GM12878 (cell line): ENCODE data around the gene MLYCD.

GRCh38 chr16:81520225-81520592 lies 75.6 kb downstream of the CMIP start:
- RAMPAGE, long total RNA, result no peak
- RRBS, 2 experiments, result no CpG with 5 or more reads among the region's 2 CpGs
CAGE:
- cytosol, long polyA minus RNA, result no peak
- cytosol, long polyA plus RNA, result no peak
- long polyA plus RNA, result no peak
- nucleolus, long total RNA, result no peak
- nucleus, long polyA plus RNA, result no peak
- nucleus, long total RNA, result no peak

DNA sequence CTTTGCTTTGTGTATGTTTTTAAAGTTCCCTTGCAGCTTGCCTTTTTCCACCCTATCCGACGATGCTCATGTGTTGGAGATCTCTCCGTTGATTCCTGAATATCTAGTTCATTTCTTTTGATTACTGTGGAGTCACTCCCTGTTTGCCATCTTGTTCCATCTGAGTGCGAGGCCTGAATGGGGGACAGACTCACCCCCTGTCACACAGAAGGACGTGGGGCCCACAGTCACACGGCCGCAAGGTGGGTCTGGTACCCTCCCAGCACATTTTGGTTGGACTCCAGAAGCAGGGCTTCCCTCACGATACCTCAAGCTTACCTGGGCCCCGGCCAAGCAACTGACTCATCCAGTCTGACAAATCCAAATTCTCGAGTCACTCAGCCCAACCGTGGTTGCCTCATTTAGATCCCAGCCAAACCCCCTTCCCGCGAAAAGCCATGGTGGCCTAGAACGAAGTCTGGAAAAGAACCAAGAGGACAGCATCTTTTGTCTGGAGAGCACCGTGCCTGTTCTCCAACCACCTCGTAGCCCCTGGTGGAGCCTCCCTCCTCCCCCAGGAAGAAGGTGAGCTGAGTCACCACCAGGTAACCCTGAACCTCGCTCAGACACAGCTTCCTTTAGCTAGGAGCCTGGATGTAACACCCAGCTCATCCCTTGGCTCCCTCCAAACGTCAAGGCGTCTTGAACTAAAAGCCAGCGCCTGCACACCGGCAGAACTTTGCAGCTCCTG lies 78.8 kb downstream of the CMIP start:
- RAMPAGE, long total RNA, result no peak
- RRBS, 2 experiments, result no CpG with 5 or more reads among the region's 21 CpGs
CAGE:
- cytosol, long polyA minus RNA, result no peak
- cytosol, long polyA plus RNA, result no peak
- long polyA plus RNA, result no peak
- nucleolus, long total RNA, result no peak
- nucleus, long polyA plus RNA, result no peak
- nucleus, long total RNA, result no peak

GRCh38 chr16:81616299-81617263 lies 162.5 kb upstream of the PLCG2 start:
- RAMPAGE, long total RNA, result no peak
- RRBS, 2 experiments, result no CpG with 5 or more reads among the region's 25 CpGs
CAGE:
- cytosol, long polyA minus RNA, result no peak
- cytosol, long polyA plus RNA, result no peak
- long polyA plus RNA, result no peak
- nucleolus, long total RNA, result no peak
- nucleus, long polyA plus RNA, result no peak
- nucleus, long total RNA, result no peak

DNA sequence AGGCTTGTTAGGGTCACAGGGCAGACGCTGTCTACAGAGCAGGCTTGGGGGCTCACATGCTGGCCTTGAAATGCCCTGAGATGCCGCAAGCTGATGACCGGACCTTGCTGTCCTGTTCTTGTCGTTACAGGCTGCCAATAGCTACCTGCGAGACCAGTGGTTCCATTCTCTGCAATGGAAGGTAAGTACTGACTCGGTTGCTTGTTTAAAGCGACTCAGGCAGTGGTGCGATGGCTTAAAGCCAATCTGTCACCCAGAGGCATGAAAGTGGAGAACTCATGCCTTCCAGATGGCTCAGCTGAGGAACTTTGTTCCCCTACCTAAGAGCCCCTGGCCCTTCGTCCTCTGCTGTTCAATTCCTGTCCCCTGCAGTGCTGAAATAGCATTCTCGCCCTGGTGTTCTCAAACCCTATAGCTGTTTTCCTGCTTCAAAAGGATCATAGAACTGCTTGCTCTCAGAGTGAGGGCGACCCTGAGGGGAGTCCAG lies 158.3 kb upstream of the PLCG2 start:
- RAMPAGE, long total RNA, result no peak
- RRBS, 2 experiments, result no CpG with 5 or more reads among the region's 11 CpGs
CAGE:
- cytosol, long polyA minus RNA, result no peak
- cytosol, long polyA plus RNA, result no peak
- long polyA plus RNA, result no peak
- nucleolus, long total RNA, result no peak
- nucleus, long polyA plus RNA, result no peak
- nucleus, long total RNA, result no peak

GRCh38 chr16:81638423-81639033 lies 140.6 kb upstream of the PLCG2 start:
- RAMPAGE, long total RNA, result no peak
- RRBS, 2 experiments, result 91 to 95% methylated on average over 5 of the region's 16 CpGs
CAGE:
- cytosol, long polyA minus RNA, result no peak
- cytosol, long polyA plus RNA, result no peak
- long polyA plus RNA, result no peak
- nucleolus, long total RNA, result no peak
- nucleus, long polyA plus RNA, result no peak
- nucleus, long total RNA, result no peak

DNA sequence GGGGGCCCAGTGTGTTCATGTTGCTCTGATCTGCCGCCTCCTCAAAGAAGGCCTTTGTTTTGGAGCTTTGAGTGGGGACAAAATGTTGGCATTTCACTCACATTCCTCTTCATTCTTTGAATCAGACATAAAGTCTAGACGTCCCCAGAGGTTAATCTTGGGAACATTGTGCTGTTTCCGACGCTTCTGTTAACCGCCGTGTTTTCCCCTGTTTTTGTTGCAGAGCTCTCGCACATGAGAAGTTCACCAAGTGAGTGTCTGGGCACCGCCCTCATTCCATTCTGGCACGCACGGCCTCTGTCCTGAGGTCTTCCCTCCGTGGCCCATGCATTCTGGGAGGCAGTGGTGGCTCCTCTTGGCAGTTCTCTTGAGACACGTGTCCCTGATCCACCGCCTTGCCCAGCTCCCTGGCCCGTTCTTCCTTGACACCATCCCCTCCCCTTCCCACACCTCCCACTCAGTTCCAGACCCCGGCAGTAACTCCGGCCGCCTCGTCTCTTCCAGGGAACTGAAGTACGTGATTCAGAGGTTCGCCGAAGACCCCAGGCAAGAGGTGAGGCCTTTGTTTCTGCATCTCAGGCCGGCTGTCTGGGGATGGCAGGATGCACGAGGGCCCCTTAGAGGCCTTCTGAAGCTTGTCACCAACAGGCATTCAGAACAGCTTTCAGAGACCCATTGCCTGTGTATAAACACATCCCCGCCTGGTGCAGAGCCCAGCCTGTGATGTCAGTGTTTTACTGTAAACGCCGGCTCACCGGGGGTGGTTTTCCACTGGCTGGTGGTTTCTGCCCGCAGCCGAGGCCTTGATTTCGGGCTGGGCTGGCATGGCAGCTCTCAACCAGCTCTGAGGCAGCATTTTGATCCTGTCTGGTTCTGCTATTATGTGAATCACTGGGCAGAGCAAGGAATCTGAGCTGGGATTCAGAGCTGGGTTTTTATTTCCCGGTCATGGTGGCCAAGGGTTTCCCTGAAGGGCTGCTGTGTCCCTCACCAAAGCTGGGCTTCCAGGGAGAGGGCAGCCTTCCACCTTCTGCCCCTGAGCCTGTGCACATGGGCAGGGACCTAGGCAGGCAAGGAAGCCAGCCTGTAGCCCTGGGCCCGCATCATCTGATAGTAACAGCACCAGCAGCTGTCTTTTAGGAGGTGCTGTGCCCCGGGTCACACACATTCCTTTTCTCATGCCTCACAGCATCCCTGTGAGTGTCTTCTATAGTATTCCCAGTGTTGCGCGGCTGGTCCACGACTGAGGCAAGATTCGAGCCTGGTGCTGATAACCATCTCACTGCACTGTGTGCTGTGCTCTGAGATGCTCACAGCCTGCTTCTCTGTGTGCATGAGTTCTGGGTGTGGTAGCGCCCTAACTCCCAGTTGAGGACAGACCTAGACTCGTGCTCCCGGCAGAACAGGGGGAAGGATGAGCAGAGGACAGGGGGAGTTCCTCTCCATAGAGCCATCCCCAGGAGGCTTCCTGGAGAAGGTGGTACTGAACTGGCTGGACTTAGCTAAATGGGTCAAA lies 85.6 kb upstream of the PLCG2 start:
- RAMPAGE, long total RNA, result no peak
- RRBS, 2 experiments, result 100% methylated on average over 1 of the region's 40 CpGs; no CpG with 5 or more reads in 1 of the 2 experiments
CAGE:
- cytosol, long polyA minus RNA, result no peak
- cytosol, long polyA plus RNA, result no peak
- long polyA plus RNA, result no peak
- nucleolus, long total RNA, result no peak
- nucleus, long polyA plus RNA, result no peak
- nucleus, long total RNA, result no peak

DNA sequence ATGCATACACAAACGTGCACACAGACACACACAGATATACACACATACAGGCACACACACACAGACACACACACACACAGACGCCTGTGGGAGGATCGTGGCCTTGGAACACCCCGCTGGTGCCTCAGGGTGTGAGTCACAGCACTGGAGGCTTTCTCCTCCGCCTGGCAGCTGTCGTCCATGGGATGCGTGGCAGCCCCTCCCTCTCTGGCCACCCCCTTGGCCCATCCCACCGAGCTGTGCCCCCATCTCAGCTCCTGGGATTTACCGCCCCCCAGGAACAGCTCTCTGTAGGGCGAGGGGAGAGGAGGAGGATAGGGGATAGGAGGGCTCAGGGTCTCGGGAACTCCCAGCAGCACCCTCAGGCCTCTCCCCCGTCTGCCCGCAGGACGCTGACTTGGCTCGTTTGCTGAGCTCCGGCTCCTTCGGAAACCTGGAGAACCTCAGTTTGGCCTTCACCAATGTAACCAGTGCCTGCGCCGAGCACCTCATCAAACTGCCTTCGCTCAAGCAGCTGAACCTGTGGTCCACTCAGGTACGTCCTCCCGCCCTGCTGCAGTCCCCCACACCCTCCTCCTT lies 75.5 kb upstream of the PLCG2 start:
- RAMPAGE, long total RNA, result no peak
- RRBS, 2 experiments, result no CpG with 5 or more reads among the region's 22 CpGs
CAGE:
- cytosol, long polyA minus RNA, result no peak
- cytosol, long polyA plus RNA, result no peak
- long polyA plus RNA, result no peak
- nucleolus, long total RNA, result no peak
- nucleus, long polyA plus RNA, result no peak
- nucleus, long total RNA, result no peak

DNA sequence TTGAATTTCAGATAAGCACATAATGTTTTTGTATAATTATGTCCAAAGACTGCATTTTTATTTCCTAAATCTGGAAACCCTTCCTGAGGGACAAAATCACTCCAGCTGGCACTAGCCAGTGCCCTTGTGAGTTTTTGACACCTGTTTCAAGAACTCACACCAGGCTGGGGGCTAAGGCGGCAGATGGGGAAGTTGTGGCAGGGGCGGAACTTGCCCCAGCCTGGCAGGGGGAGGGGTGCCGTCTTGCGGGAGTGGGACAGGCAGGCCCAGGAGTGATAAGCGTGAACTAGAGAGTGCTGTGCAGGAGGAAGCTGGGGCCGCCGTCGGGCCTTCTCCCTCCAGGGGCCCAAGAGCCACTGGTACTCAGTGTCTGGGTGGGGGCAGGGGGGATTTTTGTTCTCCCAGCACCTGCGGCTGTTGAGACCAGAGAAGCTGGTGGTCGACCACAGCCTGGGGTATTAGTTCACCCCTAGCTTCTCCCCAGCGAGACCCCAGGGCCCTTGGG lies 40.3 kb upstream of the PLCG2 start:
- RAMPAGE, long total RNA, result start-site peak on the plus strand centred at position 291 of the sequence, 100 bp wide, 126 and 87 reads in 2 replicates
- RRBS, 2 experiments, result no CpG with 5 or more reads among the region's 11 CpGs
CAGE:
- cytosol, long polyA minus RNA, result no peak
- cytosol, long polyA plus RNA, result no peak
- long polyA plus RNA, result no peak
- nucleolus, long total RNA, result no peak
- nucleus, long polyA plus RNA, result no peak
- nucleus, long total RNA, result no peak

DNA sequence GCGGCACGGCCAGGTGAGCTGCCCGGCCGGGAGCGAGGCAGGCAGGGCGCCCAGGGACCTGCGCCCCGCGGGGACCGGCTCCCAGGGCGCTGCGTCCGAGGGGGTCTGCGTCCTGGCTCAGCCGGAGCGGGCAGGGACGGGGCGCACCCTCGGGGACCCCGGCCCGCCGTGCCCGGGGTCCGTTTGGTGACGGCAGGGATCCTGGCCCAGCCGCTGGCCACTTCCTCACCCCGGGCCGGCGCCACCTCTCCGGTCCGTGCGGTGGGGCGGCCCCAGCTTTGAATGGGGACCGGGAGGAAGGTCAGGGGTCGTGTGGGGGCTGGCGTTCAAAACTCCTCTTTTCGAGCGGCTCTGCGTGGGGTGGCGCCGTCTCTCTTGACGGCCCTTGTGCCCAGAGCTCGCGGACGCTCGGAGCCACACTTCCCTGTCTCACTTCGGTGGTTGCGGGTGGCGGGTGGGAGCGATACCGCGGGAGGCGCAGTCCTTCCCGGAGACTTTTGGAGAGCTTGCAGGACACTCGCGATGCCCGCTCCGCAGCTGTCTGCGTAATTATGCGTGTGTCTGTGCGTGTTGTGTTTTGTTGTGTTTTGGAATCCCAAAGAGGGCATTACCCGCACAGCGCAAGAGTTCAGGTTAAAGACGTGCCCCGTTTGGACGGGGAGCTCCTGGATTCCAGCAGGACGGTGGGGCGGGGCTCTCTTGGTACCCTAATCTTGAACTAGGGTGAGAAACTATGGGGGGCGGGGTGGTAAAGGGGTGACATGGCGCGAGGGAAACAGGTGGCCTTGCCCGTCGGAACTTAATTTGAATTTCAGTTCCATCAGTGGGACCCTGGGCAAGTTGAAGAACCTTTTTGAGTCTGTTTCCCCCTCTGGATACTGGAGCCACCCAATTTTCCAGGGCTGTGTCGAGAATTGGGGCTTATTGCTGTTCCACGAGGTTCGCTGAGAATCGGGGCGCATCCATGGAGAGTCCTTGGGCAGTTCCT lies 615 bp downstream of the PLCG2 start:
- RAMPAGE, long total RNA, result no peak
- RRBS, 2 experiments, result 2% methylated on average over 26 of the region's 78 CpGs
CAGE:
- cytosol, long polyA minus RNA, result no peak
- cytosol, long polyA plus RNA, result no peak
- long polyA plus RNA, result no peak
- nucleolus, long total RNA, result no peak
- nucleus, long polyA plus RNA, result no peak
- nucleus, long total RNA, result no peak

GRCh38 chr16:81862099-81862470 lies 83.0 kb downstream of the PLCG2 start:
- RAMPAGE, long total RNA, result no peak
- RRBS, 2 experiments, result no CpG with 5 or more reads among the region's 10 CpGs
CAGE:
- cytosol, long polyA minus RNA, result no peak
- cytosol, long polyA plus RNA, result no peak
- long polyA plus RNA, result no peak
- nucleolus, long total RNA, result no peak
- nucleus, long polyA plus RNA, result no peak
- nucleus, long total RNA, result no peak

GRCh38 chr16:81888982-81889640 lies 110.0 kb downstream of the PLCG2 start:
- RAMPAGE, long total RNA, result no peak
- RRBS, 2 experiments, result no CpG with 5 or more reads among the region's 12 CpGs
CAGE:
- cytosol, long polyA minus RNA, result no peak
- cytosol, long polyA plus RNA, result no peak
- long polyA plus RNA, result no peak
- nucleolus, long total RNA, result no peak
- nucleus, long polyA plus RNA, result no peak
- nucleus, long total RNA, result no peak

DNA sequence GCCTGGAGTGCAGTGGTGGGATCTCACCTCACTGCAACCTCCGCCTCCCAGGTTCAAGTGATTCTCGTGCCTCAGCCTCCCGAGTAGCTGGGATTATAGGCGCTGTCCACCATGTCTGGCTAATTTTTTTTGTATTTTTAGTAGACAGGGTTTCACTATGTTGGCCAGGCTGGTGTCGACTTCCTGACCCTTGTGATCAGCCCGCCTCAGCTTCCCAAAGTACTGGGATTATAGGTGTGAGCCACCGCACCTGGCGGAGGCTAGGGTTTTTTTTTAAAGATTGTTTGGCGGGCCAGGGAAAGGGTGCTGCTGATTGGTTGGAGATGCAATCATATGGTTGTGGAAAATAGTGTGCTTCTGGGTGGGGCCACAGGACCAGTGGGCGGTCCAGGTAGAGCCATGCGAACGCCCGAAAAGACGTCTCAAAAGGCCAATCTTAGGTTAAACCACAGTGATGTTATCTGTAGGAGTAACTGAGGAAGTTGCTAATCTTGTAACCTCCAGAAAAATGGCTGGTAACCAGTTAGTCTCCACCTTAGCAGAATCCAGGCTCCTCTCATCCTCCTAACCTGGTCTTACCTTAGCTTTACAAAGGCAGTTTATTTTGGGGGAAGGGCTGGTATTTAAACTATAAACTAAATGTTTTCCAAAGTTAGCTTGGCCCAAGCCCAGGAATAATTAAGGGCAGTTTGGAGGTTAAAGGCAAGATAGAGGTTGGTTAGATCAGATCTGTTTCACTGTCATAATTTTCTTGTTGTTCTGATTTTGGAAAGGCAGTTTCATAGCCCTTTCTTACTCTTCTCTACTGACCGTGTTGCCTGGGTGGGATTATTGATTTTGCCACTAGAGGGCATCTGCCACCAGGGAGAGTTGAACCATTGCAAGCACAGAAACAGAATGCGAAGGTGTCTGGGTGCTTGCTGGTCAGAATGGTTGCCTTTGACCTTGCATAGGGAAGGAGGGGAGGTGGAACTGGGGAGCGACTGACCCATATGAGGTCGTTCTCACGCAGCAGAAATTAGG lies 110.9 kb downstream of the PLCG2 start:
- RAMPAGE, long total RNA, result no peak
- RRBS, 2 experiments, result no CpG with 5 or more reads among the region's 19 CpGs
CAGE:
- cytosol, long polyA minus RNA, result no peak
- cytosol, long polyA plus RNA, result no peak
- long polyA plus RNA, result no peak
- nucleolus, long total RNA, result no peak
- nucleus, long polyA plus RNA, result no peak
- nucleus, long total RNA, result no peak

- RAMPAGE, long total RNA, result no peak
- RRBS, 2 experiments, result no CpG with 5 or more reads among the region's 9 CpGs
CAGE:
- cytosol, long polyA minus RNA, result no peak
- cytosol, long polyA plus RNA, result no peak
- long polyA plus RNA, result no peak
- nucleolus, long total RNA, result no peak
- nucleus, long polyA plus RNA, result no peak
- nucleus, long total RNA, result no peak
Measured at GRCh38 chr16:82027335-82028043, 7.6 kb upstream of the HSD17B2 start.

DNA sequence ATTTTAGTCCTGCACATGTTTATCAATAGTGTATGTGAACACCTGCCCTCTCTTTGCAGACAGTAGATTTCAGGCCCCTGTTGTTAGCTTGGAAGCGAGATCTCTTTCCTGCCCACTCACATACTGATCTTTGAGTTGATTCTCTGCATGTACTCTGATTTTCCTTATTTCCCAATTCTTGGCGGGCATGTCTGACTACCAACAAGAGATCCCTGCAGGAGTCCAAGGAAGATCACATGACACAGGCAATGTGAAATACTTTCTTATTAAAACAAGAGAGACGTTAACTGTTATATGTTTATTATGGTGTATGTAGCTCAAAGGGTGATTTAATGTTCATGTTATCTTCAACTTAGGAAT lies 31.9 kb downstream of the HSD17B2 start:
- RAMPAGE, long total RNA, result no peak
- RRBS, 2 experiments, result no CpG with 5 or more reads among the region's 3 CpGs
CAGE:
- cytosol, long polyA minus RNA, result no peak
- cytosol, long polyA plus RNA, result no peak
- long polyA plus RNA, result no peak
- nucleolus, long total RNA, result no peak
- nucleus, long polyA plus RNA, result no peak
- nucleus, long total RNA, result no peak

- RAMPAGE, long total RNA, result no peak
- RRBS, 2 experiments, result no CpG with 5 or more reads among the region's 2 CpGs
CAGE:
- cytosol, long polyA minus RNA, result no peak
- cytosol, long polyA plus RNA, result no peak
- long polyA plus RNA, result no peak
- nucleolus, long total RNA, result no peak
- nucleus, long polyA plus RNA, result no peak
- nucleus, long total RNA, result no peak
Measured at GRCh38 chr16:82098611-82099019, 63.6 kb downstream of the HSD17B2 start.

DNA sequence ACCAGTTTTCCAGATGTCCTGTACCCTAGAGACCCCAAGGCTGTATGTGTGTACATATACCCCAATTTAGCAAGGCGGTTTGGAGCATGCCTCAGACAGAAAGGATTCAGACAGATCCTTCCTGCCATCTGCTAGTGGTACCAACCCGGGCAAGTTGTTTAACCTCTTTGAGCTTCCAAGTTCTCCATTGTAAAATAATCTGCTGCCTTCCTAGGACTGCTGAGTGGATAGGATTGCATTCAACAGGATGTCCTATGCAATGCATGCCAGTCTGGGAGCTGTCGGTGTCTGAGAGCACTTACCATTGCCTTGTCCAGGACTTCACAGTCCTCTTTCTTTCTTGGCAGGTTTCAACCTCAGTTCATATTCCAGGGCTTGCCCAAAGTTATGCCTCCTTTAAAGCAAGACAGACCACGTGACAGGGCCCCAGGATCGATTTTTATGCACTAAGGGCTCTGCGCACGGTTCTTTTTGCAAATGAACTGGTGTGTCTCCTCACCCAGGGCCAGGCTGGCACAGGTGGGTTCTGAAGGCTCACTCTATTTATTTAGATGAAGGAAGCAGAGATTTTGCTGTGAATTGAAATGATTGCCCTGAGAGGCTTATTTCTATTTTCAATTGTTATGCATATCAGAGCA lies 2.1 kb downstream of the CDH13 start:
- RAMPAGE, long total RNA, result no peak
- RRBS, 2 experiments, result no CpG with 5 or more reads among the region's 7 CpGs
CAGE:
- cytosol, long polyA minus RNA, result no peak
- cytosol, long polyA plus RNA, result no peak
- long polyA plus RNA, result no peak
- nucleolus, long total RNA, result no peak
- nucleus, long polyA plus RNA, result no peak
- nucleus, long total RNA, result no peak

DNA sequence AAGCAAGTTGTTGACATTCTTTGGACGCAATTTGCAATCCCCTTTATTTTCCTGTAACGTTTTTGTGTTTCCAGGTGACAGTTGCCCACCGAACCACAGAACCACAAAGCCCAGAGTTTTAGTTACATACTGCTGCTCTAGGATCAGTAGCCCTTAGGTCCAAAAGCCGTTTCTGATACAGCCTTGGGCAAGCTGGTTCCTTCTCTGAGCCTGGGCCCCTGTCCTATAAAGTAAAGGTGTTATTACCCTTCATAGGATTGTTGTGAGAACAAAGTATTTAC lies 461.5 kb downstream of the CDH13 start:
- RAMPAGE, long total RNA, result no peak
- RRBS, 2 experiments, result no CpG with 5 or more reads among the region's 4 CpGs
CAGE:
- cytosol, long polyA minus RNA, result no peak
- cytosol, long polyA plus RNA, result no peak
- long polyA plus RNA, result no peak
- nucleolus, long total RNA, result no peak
- nucleus, long polyA plus RNA, result no peak
- nucleus, long total RNA, result no peak

GRCh38 chr16:83898676-83899258 lies at the start of gene MLYCD:
MLYCD (plus strand) TSS chr16:83899115.
- RAMPAGE, long total RNA, result no peak
- RRBS, 2 experiments, result 1 to 2% methylated on average over 26 to 36 of the region's 63 CpGs
CAGE:
- cytosol, long polyA minus RNA, result no peak
- cytosol, long polyA plus RNA, result start-site peak on the plus strand at chr16:83899128-83899142, 33 and 38 reads in 2 replicates
- long polyA plus RNA, result no peak
- nucleolus, long total RNA, result start-site peak on the plus strand at chr16:83899085-83899145, 77 reads
- nucleus, long polyA plus RNA, result start-site peak on the plus strand at chr16:83899126-83899135, 36 and 44 reads in 2 replicates
- nucleus, long total RNA, result no peak

GRCh38 chr16:83963190-83963931 lies 4.7 kb upstream of the NECAB2 start:
- RAMPAGE, long total RNA, result no peak
- RRBS, 2 experiments, result no CpG with 5 or more reads among the region's 16 CpGs
CAGE:
- cytosol, long polyA minus RNA, result no peak
- cytosol, long polyA plus RNA, result no peak
- long polyA plus RNA, result no peak
- nucleolus, long total RNA, result no peak
- nucleus, long polyA plus RNA, result no peak
- nucleus, long total RNA, result no peak

DNA sequence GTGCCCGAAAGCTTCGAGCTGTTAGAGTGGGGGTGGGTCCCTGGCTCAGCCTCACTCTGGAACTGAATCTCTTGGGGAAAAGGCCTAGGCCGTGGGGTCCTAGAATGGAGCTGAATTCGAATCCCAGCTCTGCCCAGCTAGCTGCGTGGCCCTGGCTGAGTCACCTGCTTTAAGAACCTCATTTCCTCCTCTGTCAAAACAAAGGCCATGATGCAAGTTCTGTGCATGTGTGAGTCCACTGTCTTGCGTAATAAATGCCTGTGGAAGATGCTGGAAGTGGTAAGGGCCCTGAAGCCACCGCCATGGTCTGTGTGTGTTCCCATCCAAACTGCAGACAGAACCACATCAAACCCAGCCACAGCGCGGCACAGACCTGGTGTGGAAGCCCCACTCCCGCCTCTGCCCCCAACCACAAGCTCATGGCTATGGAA lies 25.9 kb downstream of the NECAB2 start:
- RAMPAGE, long total RNA, result no peak
- RRBS, 2 experiments, result no CpG with 5 or more reads among the region's 10 CpGs
CAGE:
- cytosol, long polyA minus RNA, result no peak
- cytosol, long polyA plus RNA, result no peak
- long polyA plus RNA, result no peak
- nucleolus, long total RNA, result no peak
- nucleus, long polyA plus RNA, result no peak
- nucleus, long total RNA, result no peak